Placental epithelial cell (primary cell): ENCODE data around the genes PHB2, ACSM4, GDF3 and CLEC4E.

GRCh38 chr12:6970001-6970996, at the start of gene PHB2:
TSS of gene PHB2 (minus strand) at chr12:6970664.
- CAGE, long polyA plus RNA, result no peak

GRCh38 chr12:6975367-6976244, 4.9 kb downstream of the EMG1 start:
- CAGE, long polyA plus RNA, result no peak

- CAGE, long polyA plus RNA, result no peak
Measured at GRCh38 chr12:7018991-7019325, 682 bp upstream of the LPCAT3 start.

DNA sequence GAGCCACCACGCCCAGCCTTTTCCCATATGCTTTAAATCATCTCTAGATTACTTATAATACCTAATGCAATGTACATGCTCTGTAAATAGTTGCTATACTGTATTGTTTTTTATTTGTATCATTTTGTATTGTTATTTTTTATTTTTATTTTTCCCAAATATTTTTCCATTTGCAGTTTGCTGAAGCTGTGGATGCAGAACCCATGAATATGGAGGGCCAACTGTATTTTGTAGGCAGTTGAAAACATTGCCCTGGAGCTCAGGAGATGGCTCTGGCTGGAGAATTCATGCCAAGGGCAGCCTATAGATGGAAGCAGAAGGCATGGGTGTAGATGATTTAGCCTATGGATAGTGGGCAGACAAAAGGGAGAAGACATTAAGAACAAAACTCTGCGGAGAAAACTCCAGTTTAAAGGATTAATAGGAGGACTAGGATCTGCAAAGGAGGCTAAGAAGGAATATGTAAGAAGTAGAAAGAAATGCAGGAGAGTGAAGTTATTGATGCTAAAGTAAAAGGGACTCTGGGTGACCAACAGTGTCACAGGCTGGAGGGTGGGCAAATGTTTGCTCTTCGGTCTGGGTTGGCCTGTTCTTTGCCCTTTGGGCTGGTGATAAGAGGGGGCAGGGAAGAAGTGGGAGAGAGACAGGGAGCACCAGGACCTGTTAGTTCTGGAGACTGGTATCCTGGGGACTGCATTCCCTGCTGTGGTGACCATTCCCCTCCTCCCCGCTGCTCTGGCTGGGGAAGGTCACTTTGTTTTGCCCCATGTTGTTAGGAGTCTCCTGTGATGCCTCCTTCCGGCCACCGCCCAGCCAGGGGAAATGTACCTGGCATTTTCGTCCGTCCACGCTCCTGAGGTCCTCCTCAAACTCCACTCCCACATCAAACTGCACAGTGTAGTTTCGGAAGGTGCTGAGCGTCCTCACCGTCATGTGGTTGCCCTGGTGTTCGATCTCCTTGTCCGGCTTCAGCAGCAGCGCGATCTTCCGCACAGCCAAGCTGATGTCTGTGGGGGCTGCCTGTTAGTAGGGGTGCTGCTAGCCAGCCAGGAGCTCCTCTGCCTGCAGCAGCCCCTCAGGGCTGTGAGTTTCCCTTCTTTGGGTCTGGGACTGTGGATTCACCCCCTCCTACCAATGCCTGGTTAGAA, 903 bp downstream of the RBP5 start:
- CAGE, long polyA plus RNA, result no peak

- CAGE, long polyA plus RNA, result no peak
Measured at GRCh38 chr12:7134048-7134440, 3.9 kb downstream of the CLSTN3 start.

GRCh38 chr12:7210335-7210977, 21.0 kb downstream of the PEX5 start:
- CAGE, long polyA plus RNA, result no peak

GRCh38 chr12:7303775-7304164, at the start of gene ACSM4:
TSS of gene ACSM4 (plus strand) at chr12:7304072.
- CAGE, long polyA plus RNA, result no peak

- CAGE, long polyA plus RNA, result no peak
Measured at GRCh38 chr12:7489958-7490366, 13.6 kb downstream of the CD163 start.

- CAGE, long polyA plus RNA, result no peak
Measured at GRCh38 chr12:7542741-7543383, 39.3 kb upstream of the CD163 start.

GRCh38 chr12:7555537-7556259, 52.1 kb upstream of the CD163 start:
- CAGE, long polyA plus RNA, result no peak

- CAGE, long polyA plus RNA, result no peak
Measured at GRCh38 chr12:7695601-7696007, at the start of gene GDF3. TSS of gene GDF3 (minus strand) at chr12:7695775.

- CAGE, long polyA plus RNA, result no peak
Measured at GRCh38 chr12:7787440-7788023, 1.7 kb upstream of the NANOG start.

DNA sequence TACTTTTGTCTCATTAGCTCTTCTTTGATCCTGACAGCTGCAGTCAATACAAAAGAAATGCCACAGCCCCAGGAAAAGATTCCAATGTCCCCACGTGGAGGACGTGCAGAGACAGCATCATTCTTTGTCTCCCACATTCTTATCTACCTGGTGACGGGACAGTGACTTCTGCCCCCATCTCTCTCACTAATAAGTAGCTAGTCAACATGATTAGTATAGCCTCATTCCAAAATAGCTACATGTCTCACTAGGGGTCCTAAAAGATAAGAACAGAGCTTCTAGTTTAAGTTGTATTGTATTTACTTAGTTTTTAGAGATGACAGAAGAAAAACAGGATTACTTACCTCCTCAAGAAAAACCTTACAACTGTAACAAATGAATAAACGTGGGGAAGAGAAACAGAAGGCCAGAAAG, 20.9 kb downstream of the SLC2A14 start:
- CAGE, long polyA plus RNA, result no peak

- CAGE, long polyA plus RNA, result no peak
Measured at GRCh38 chr12:7959385-7960399, 23.7 kb upstream of the SLC2A3 start.

GRCh38 chr12:8063909-8064581, 2.1 kb downstream of the C3AR1 start:
- CAGE, long polyA plus RNA, result no peak

GRCh38 chr12:8083508-8083928, 1.4 kb downstream of the NECAP1 start:
- CAGE, long polyA plus RNA, result no peak

DNA sequence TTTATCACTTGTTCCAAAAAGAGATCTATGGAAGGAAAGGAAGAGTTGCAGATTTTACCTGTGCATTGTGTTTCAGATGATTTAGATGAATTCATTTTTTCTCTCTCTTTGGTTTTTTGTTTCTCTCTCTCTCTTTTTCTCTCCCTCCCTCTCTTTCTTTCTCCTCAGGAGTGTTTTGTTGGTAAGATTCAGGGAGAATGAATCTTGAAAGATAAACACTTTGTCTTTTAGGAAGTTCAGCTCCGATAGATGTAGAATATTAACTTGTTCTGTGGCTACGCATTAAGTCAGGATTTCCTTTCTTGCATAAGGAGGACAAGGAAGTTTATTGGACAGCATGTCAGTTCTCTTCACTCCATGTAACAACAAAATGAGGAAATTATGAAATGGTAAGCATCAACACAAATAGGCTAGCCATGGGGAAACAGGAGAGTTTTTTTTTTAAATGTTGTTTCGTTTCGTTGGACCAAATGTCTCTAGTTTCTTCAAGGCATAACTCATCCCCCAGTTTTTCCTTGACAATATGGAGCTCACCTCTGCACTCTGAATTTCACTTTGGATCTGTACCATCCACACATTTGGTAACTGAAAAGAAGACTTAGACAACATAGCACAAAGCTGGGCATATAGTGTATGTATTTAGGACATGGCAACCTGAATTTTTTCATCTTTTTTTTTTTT, at the start of gene CLEC4E:
TSS of gene CLEC4E (minus strand) at position 203 of the 681 bp plus-strand sequence.
- CAGE, long polyA plus RNA, result no peak

GRCh38 chr12:8925207-8925961, 11.1 kb downstream of the PHC1 start:
- CAGE, long polyA plus RNA, result no peak

DNA sequence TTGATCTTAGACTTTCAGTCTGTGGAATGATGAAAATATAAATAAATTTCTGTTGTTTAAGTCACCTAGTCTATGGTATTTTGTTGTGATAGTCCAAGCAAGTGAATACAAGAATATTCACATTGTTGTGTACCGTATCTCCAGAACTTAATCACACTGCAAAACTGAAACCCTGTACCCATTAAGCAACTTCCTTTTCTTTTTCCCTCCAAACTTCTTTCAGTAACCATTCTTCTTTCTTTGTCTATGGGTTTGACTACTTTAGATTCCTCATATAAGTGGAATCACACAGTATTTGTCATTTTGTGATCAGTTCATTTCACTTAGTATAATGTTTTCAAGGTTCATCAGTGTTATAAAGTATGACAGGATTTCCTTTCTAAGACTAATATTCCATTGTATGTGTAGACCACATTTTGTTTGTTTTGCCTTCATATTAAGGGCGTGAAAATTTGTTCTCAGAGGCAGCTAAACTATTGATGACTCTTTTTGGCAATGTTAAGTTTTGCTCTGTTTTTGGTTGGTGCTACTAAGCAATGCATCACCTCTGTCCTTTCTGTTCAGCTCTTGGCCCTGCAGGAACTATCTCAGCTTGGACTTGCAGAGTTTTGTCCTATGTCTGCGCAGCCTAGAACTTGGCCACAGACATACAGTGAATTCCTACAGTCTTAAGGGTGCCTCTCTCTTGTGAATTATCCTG, 1.7 kb upstream of the KLRG1 start:
- CAGE, long polyA plus RNA, result no peak

DNA sequence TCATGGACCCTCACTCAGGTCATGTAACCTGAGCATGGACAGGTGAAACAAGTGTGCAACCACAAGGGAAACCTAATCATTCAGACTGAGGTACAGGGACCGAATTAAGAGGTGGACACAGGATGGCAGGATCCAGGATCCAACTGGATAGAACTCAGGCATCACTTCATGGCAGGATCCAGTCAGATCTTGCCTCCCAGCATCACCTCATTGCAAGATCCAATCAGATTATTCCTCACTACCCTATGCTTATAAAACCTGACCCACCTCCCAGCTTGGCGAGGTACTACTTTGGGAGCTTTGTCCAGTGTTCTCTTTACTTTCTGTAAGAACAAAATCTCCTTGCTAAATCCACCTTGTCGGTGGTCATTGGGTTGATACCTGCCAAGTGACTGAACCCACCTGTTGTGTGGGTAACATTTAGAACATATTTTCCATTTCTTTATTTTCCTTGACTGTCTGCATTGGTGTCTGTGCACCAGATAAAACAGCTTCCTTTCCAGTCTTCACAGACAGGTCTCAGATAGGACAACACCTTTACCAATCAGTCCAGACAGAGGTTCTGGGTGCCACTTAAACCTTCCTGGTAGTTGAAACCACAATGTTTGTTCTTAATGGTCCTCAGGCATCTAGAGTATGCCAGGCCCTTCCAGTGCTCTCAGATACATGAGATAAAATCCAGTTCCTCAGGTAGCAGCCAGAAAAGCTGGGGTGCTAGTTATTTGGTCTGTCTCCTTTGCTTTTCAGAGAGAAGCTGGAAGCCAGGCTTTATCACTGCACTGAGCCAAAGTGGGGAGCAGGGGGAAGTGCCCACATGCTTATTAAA, 7.2 kb upstream of the CLEC2D start:
- CAGE, long polyA plus RNA, result no peak